Jejunum (tissue), 1 donor: ENCODE measurements around the genes PRPS2 and RAB9A.

GRCh38 chrX:10579027-10579410 is 41.4 kb downstream of the MID1 start:
- PRO-cap, result no peak

DNA sequence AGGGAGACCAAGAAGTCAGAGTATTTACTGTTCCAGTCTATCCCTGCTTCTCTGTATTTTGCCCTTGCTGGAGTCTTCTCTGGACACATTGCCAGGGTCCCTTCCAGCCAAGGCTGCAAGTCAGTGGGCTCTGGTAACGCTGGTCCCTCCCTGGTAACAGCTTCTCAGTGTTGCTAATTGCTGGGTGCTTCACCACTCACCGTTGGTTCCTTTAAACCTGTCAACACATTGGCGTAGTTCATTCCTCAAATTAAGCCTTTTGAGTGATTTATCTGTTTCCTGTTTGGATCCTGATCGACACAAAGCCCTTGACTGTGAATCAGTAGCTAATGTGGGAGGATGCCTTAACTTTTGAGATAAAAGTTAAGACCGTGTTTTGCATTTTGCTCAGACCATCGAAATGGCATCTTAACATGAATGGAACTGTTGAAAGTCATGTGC is 125.8 kb downstream of the AMELX start:
- PRO-cap, result no peak

DNA sequence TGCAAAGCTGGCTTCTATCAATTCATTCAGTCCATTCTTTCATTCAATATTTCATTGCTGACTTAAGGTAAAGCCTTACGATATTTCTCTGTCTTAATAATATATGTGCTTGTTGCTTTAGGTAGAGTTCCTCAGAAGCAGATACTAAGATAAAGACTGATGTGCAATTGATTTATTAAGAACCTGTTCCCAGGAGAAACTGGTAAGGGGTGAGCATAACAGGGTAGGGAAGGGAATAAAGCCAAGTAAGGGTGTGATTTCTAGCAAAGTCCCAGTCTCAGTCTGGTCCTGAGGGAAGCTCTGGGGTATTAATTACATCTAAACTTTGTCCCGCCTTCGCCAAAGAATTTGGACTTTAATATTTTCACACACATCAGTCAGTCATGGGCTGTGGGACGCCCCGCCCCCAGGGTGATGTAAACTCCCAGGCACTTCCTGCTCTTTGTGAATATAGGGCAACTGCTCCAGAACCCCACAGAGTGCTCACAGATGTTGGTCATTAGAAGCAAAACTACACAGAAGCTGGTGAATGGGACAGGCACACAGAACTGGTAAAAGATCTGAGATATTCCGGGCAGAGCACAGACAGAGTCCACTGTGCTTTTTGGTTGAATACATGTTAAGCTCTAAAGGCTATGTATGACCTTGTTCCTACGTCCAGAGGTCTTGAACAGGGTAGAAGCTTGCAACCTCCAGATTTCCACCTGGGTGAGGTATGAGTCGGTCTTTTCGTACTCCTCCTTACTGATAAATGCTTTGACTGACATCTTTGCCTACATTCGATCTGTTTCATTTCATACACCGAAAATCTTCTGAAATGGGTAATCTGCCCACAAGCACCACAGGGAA is 144.3 kb downstream of the AMELX start:
- PRO-cap, result no peak

GRCh38 chrX:12571320-12571572 is 220.0 kb upstream of the PRPS2 start:
- PRO-cap, result no peak

- PRO-cap, result bidirectional peak, plus-strand start at chrX:12791389, minus-strand start at chrX:12791330
Measured at GRCh38 chrX:12790814-12791616, at the start of gene PRPS2. PRPS2 (plus strand) TSS chrX:12791412.

- PRO-cap, result no peak
Measured at GRCh38 chrX:12843853-12844341, 23.0 kb upstream of the TLR7 start.

DNA sequence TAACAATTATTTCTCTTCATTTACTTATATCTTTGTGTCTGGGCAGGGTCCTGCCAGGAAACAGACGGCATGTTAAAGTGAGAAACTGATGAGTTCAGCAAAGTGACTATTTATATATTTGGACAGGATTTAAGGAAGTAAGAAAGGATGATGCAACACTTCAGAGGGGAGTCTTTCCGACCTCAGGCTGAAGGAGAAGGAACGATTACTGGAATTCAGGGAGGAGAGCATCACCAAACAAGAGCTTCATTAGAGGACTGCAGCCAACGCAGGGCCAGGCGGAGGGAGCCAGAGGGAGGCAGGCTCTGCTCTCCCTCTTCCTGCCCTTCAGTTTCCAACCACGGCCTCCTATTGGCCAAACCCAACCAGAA is 1.5 kb upstream of the TLR7 start:
- PRO-cap, result no peak

DNA sequence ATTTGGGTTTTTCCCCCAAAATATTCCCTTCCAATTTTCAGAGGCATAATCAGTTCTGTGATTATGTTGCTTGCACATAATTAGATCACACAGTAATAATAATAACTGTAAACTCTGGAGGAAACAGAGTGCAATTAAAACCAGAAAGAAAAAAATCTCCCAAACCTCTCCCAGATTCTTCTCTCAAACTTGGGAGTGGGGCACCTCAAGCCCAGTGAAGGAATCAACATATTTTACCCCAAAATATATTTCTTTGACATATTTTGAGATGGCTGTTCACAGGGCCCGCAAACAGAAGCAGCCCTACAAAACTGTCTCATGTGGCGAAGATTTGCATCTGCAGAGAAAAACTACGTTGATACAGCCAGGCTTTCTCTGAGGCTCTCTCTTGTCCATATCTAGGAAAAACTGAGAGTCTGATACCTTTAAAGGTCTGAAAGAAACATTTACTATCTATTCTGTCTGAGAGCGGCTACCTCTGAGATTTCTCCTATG is 23.4 kb upstream of the TMSB4X start:
- PRO-cap, result no peak

DNA sequence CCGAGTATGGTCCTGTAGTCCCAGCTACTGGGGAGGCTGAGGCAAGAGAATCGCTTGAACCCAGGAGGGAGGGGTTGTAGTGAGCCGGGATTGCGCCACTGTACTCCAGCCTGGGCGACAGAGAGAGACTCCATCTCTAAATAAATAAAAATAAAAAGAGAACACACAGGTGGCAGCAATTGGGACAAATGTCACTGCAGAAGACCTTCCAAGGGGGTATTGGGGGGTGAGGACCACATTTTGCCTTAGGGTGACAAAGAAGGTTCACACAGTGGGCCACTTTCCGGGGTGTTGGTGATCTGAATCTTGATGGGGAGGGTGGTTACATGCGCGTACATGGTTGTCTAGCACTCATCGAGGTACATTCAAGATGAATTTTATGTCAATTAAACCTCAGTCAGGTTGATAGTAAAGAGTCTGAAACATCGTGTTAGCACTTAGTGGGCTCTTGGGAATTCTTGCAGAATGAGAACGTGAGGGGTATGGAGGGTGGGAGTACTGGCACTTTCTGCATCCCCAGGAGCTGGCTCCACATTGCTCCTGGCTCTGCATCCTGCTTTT is 20.5 kb upstream of the TMSB4X start:
- PRO-cap, result no peak

GRCh38 chrX:12967794-12968115 is 7.2 kb upstream of the TMSB4X start:
- PRO-cap, result no peak

DNA sequence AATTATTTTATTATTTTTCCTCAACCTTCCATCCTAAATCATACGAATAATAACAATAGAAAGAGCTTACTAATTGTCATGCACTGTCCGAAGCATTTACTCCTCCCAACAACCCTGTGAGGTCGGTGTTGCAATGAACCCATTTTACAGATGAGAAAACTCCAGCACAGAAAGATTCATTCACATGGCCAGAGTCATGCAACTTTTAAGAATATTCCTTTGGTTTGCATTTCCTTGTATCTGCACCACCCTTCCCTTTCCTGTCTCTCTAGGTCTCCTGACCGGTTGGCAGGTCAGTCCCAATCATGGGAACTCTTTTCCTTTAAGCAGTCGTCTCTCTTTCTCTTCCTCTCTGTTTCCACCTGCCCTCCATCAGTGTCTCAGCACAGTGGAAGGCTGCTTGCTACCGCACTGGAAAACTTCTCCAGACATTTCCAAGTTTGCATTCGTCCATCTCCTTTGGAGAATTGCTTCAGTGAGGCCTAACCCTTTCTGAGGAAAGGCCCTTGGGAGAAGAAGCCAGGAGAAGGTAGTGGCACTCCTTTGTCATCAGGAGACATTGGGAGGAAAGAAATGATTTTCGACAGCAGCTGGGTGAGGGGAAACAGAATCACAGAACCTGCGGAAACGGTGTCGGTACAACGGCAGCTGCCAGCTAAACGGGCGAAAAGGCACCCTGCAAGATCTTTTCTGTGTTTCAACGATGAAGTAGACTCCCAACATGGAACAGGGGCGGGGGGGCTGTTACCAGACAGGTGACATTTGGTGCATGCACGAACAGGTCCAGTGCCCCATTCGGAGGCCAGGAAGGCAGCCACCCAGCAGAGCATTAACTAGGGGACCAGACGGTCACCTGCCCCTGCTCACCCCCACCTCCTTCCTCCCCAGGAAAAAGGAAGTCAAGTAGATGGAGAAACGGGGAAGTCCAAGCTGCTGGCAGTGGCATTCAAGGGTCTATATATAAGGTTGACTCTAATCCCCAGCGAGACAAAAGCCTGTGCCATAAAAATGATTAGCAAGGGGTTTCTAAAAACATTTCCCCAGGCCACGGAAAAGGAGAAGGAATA is 1.7 kb upstream of the TMSB4X start:
- PRO-cap, result unidirectional peak, plus-strand start at position 794 of the sequence

GRCh38 chrX:13082315-13082944 is 38.0 kb upstream of the FAM9C start:
- PRO-cap, result no peak

- PRO-cap, result no peak
Measured at GRCh38 chrX:13090970-13091541, 46.6 kb upstream of the FAM9C start.

DNA sequence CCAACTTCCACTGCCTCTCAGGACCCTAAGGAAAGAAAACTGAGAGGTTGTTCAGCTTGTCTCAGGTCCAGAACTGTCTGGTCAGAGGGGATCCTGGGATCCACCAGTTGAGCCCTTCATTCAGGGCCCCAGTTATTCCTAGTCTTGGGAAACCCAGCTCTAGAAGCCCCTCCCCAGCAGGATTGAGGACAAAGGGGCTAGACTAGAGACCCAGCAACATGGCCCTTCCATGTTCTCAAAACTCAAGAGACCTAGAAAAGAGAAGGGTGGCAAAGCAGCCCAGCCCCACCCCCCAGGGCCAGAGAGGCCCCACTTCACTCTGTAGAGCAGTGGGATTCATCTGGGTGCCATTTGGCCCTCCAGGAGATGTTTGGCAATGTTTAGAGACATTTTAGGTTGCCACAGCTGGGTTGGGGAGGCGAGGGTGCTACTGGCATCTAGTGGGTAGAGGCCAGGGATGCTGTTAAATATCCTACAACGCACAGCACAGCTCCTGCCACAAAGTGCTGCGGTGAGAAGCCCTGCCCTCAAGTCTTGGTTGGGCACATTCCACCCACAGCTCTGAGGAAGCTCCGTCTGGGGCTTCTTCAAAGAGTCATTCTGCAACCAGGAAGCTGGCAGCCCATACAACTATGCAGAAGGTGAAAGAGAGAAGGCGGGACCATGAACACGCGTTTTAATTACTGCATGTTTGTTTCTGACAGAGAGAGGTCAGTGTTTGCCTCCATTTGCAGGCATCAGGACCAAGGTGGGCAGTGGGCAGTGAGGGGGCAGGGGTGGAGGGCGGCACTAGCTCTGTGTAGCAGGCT is 48.0 kb upstream of the FAM9C start:
- PRO-cap, result unidirectional peak, minus-strand start at position 602 of the sequence

GRCh38 chrX:13119512-13120401 is 75.3 kb upstream of the FAM9C start:
- PRO-cap, result no peak

GRCh38 chrX:13260525-13260927 is 59.3 kb downstream of the ATXN3L start:
- PRO-cap, result no peak

- PRO-cap, result no peak
Measured at GRCh38 chrX:13379096-13379784, 59.4 kb upstream of the ATXN3L start.

DNA sequence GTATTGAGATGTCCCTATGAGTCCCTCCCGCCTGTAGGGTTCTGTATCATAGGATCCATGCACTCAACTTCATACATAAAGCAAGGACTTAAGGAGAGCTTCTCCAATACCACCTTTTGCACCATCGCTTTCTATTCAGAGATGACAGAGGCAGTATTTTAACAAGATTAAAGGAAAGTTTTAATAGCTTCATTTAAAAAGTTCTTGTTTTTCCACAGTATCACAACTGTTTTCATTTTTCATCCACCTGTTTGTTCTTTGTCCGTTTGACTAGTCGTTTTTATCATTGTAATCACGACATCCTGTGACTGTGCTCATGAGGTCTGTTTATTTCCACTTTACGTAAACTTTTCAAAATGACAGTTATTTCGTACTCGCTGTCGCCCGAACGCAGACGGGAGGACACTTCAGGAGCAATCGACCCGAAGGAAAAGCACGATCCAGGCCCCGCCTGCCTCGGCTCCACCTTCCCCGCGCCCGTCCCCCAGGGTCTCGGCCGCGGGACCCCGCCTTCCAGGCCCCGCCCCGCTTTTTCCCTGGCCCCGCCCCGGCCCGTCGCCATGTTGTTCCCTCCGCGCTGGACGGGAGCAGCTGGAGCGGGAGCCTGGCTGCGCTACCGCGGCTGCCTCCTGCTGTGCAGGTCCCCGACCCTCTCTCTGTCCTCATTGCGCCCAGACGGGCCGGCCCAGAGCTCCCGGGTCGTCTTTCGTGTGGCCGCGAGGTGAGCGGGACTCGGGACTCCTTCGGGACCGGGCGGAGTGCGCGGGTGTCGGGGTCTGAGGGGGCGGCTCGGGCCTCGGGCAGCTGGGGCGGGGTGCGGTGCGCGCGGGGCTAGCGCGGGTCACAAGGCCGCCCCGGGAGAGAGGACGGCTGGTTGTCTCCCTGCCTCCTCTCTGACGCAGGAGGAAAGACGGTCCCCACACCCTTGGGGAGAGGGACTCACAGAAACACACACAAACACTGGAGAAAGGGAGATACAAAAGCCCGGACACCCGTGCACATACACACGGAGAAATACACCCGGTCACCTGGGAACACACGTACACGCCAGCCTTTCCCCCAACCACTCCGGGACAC is at the start of gene RAB9A:
RAB9A (plus strand) TSS at position 561 of the 1,077 bp plus-strand sequence.
- PRO-cap, result bidirectional peak, plus-strand start at position 561 of the sequence, minus-strand start at position 458 of the sequence; unidirectional peak, plus-strand start at position 846 of the sequence

- PRO-cap, result no peak
Measured at GRCh38 chrX:13693113-13693693, 4.3 kb downstream of the RAB9A start.

DNA sequence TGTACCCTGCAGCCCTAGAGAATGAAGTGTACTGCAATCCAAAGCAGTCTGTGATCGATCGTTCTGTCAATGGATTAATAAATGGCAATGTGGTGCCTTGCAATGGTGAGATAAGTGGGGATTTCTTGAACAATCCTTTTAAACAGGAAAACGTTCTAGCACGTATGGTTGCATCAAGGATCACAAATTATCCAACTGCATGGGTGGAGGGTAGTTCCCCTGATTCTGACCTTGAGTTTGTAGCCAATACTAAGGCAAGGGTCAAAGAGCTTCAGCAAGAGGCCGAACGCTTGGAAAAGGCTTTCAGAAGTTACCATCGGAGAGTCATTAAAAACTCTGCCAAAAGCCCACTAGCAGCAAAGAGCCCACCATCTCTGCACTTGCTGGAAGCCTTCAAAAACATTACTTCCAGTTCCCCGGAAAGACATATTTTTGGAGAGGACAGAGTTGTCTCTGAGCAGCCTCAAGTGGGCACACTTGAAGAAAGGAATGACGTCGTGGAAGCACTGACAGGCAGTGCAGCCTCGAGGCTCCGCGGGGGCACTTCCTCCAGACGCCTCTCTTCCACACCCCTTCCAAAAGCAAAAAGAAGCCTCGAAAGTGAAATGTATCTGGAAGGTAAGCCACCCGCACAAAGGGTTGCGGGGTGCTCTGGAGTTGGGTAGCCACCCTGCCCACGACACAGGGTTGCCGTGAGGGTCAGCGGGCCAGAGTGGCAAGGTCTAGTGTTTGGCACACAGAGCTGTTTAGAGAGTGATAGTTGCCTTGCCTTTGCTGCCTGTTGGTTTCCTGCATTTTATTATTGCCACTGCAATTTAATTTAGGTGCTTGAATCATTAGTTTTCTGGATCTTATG is 25.8 kb downstream of the OFD1 start:
- PRO-cap, result no peak